Metastatic Lung Carcinoma in the Adrenal Gland (tissue), 1 donor: ENCODE measurements around the gene KPNA2.

DNA sequence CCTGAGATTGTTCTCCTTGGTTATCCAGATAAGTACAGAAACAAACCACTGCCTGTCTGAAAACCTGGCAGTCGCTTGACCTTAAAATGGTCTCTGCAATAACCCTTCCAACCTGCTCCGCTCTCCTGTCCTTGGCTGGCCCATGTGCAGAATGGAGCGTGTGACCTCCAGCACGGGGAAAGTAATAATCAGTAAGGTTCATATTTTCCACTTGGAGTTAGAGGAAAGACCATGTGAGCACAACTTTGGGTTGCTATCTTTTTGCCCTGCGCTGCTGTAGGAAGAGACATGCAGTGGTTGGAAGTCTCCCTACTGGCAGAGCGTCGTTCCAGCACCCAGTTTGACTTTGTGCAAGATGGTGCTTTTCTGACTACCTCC is 110.9 kb upstream of the NOL11 start:
- PRO-cap = no peak

- PRO-cap = no peak
These were observed 84.1 kb upstream of the NOL11 start for GRCh38 chr17:67633571-67634027.

GRCh38 chr17:67634028-67634329 is 83.8 kb upstream of the NOL11 start:
- PRO-cap = no peak

- PRO-cap = no peak
These were observed 66.9 kb upstream of the NOL11 start for GRCh38 chr17:67650737-67651338.

DNA sequence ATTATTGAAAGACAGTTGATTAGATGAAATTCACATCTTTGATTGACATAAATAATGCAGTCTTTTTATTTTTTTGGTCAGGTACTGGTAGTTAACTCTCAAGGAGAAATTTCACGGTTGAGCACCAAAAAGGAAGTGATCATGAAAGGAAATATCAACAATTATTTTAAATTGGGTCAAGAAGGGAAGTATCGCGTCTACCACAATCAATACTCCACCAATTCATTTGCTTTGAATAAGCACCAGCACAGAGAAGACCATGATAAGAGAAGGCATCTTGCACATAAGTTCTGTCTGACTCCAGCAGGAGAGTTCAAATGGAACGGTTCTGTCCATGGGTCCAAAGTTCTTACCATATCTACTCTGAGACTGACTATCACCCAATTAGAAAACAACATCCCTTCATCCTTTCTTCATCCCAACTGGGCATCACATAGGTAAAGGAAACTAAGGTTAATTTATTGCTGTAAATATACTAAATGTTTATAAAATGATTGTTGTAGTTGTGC is 68.0 kb downstream of the BPTF start:
- PRO-cap = no peak

- PRO-cap = no peak
These were observed 48.5 kb downstream of the C17orf58 start for GRCh38 chr17:67947453-67948522.

DNA sequence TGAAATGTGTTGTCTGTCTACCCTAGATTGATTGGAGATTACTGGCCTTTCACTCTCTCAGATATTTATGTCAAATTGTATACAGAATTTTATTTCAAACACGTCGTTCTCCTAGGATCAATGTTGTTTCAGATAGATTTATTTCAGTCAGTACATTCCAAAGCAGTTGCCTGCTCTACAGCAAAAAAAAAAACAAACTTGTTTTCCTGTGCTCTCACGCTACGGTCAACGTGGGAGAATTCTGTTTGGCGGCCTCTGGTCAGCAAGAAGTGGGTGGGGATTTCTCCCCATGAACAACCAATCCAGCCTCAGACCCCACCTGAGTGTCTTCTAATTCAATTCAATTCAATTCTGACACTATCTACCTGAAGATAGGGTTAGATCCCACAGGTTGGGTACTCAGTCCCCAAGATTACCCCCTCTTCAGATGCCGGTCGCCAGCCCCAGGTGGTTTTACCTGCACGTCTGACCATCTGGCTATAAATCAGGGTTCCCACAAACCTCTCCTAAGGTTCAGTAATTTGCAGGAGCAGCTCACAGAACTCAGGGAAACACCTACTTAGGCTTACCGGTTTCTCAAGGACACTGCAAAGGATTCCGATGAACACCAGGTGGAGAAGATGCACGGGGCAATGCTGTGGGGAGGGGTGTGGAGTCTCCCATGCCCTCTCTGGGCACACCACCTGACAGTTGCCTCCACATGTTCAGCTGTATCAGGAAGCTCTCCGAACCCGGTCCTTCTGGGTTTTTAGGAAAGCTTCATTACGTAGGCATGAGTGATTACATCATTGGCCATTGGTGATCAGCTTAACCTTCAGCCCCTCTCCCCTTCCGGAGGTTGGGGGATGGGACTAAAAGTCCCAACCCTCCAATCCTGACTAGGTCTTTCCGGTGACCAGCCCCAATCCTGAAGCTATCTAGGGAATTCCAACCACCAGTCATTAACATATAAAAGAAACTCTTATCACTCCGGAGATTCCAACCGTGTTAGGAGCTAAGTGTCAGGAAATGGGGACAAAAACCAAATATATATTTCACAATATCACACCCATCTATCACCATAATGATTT is 21.8 kb downstream of the C17orf58 start:
- PRO-cap = no peak

GRCh38 chr17:67995532-67995893 is 756 bp downstream of the C17orf58 start:
- PRO-cap = no peak

DNA sequence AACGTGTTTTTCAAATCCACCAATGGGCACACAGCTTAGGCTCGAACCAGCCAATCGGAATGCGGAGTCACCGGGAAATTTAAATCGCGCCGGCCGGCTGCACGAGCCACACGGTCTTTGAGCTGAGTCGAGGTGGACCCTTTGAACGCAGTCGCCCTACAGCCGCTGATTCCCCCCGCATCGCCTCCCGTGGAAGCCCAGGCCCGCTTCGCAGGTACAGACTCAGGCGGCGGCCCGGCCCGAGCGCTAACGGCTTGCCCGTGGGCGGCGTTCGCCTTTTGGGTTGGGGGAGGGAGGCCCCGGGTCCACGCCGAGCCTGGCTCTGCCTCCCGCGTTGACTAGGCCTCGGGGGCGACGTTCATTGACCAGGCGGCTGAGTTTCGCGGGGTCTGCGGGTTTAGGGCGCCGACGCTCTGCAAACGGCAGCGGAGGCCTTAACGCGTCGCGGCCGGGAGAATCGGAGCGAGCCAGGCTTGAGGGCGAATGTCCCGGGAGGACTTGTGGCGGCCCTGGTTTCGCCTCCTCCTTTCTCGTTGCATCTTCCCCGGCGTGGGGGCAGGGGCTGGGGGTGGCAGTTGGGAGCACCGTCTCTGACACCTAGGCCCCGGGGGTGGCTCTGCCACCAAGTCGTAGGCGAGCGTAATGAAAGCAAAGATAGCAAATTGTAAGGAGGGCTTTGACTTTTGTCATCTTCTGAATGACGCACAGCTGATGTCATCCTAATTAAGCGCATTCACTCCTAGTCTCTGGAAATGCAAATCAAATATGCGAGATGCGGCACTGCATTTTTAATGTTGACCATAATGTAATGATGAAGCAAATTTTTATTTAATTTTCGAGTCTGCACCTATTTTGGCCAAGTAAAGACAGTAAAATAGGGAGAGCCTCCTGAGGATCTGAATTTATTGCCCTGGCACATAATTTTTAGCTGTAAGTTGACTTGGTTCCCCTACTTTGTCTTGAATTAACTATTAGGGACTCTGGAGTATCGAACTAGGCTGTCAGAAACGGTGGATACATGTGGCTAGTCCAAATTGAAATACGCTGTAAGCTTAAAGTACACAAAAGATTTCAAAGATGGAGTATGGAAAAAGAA is at the start of gene KPNA2:
TSS of gene KPNA2 (plus strand) at position 109 of the 1,096 bp plus-strand sequence.
- PRO-cap = bidirectional peak, plus-strand start at position 109 of the sequence, minus-strand start outside the sequence; unidirectional peak, plus-strand start at position 281 of the sequence; unidirectional peak, minus-strand start at position 629 of the sequence

DNA sequence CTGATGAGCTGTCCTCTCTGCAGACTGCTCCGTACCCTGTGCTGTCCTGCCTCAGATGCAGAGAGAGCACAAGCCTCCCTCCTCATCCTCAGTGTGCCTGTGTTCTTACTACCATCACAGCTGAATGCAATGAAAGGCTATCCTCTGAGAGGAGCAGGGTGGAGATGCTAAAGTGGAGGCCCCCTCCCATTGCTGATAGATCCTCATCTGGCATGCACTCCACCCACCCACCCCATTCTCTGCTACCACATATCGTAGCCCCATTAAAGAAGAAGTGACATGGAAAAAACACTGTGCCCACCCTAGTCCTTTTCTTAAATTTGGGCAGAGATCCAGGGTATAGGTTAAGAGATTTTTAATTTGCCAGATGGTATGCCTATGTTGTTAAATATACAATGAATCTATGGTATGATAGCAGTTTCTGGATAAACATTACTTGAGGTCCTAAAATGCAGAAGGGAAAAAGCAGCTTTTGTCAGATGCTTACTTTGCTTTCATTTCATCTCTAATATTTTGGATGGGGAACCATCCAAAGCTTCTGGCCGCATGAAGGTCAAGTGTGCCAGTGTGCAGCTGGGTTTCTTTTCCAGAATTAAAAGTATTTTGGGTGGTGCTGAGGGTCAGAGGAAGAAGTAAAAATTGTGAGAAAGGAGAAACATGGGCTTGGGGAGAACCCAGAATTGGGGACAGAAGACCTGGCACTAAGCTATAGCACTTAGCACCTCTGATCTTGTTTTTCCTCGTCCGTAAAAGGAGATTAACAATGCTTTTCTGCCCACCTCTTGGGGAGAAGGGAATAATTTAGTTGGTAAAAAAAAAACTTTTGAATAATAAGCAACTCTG is 93.3 kb downstream of the KPNA2 start:
- PRO-cap = no peak

DNA sequence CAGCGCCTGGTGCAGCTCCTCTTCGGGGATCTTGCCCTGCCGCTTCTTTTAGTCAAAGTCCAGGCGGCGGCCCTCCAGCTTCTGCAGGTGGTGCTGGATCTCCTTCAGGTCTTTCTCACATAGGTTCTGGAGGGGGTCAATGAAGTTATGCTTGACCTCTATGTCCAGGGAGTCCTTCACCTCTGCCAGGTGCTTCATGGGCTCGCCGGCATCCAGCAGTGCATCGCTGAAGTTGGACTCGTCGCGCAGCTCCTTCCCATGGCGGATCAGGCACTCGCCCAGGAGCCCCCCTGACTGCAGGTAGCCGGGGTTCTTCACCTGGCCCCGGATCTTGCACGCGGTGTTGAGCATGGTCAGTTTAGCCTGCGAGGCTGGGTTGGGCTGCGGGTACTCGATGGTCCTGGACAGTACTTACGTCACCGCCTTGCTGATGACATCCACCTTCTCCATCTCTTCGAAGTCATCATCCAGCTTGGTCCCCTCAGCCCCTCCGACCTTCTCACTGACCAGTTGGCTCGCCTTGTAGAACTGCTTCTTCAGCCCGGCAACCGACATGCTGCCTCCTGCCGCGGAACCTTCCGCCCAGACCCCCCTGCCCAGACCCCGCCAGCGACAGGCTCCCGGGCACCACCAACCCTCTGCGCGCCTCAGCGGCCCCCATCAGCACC is 99.6 kb downstream of the KPNA2 start:
- PRO-cap = no peak

GRCh38 chr17:68258890-68259590 is 11.2 kb downstream of the AMZ2 start:
- PRO-cap = no peak

- PRO-cap = no peak
These were observed 17.2 kb downstream of the SLC16A6 start for GRCh38 chr17:68273758-68274110.

DNA sequence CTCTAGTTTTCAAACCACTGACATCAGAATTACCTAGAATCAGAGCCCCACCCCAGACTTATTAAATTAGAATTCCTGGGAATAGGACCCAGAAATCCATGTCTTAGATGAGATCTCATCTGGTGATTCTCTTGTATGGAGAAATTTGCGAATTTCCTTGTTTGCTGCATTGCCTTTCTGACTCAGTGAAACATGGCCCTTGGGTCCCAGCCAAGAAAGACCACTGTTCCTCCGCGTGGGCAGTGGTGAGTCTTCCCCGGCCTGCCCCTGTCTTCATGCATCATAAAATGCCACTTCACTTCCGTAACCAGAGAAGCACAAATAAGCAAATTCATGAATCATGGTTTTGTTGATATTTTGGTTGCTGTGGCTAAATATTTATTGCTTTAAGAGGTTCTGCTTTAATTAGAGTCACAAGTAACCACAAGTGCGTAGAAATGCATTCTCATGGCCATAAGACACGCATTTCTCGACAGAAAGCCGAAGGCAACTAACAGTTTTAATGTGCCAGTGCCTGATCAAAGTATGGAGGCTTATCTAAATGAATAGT is 76.3 kb downstream of the WIPI1 start:
- PRO-cap = no peak

- PRO-cap = no peak
These were observed 73.6 kb downstream of the WIPI1 start for GRCh38 chr17:68383486-68384319.

- PRO-cap = no peak
These were observed 7.7 kb downstream of the PRKAR1A start for GRCh38 chr17:68519833-68520339.

GRCh38 chr17:68599085-68599571 is 2.0 kb downstream of the FAM20A start:
- PRO-cap = no peak

GRCh38 chr17:68759438-68760193 is 158.4 kb upstream of the FAM20A start:
- PRO-cap = no peak

- PRO-cap = no peak
These were observed 164.8 kb downstream of the ABCA8 start for GRCh38 chr17:68790322-68790819.

- PRO-cap = no peak
These were observed 134.2 kb downstream of the ABCA8 start for GRCh38 chr17:68820795-68821559.